Prostate gland (tissue), 2 donors: Measurements from ENCODE around the gene RPS15.

- PRO-cap = no peak
- RAMPAGE, long total RNA, 2 experiments = no peak in any of the 2 experiments
Observed at GRCh38 chr19:1379824-1380372, 3.8 kb upstream of the NDUFS7 start.

- PRO-cap = no peak
- RAMPAGE, long total RNA, 2 experiments = no peak in any of the 2 experiments
Observed at GRCh38 chr19:1427811-1428716, 10.1 kb upstream of the RPS15 start.

- PRO-cap = no peak
- RAMPAGE, long total RNA, 2 experiments = no peak in any of the 2 experiments
Observed at GRCh38 chr19:1433465-1433883, 4.7 kb upstream of the RPS15 start.

- PRO-cap = bidirectional peak, plus-strand start at chr19:1438405, minus-strand start at chr19:1438278
- RAMPAGE, long total RNA, 2 experiments = start-site peak on the plus strand in 2 of 2 experiments, at chr19:1438398-1438412 at its widest, 5,397 to 52,726 reads per replicate
Observed at GRCh38 chr19:1438318-1439351, at the start of gene RPS15. TSS of gene RPS15 (plus strand) at chr19:1438396.

DNA sequence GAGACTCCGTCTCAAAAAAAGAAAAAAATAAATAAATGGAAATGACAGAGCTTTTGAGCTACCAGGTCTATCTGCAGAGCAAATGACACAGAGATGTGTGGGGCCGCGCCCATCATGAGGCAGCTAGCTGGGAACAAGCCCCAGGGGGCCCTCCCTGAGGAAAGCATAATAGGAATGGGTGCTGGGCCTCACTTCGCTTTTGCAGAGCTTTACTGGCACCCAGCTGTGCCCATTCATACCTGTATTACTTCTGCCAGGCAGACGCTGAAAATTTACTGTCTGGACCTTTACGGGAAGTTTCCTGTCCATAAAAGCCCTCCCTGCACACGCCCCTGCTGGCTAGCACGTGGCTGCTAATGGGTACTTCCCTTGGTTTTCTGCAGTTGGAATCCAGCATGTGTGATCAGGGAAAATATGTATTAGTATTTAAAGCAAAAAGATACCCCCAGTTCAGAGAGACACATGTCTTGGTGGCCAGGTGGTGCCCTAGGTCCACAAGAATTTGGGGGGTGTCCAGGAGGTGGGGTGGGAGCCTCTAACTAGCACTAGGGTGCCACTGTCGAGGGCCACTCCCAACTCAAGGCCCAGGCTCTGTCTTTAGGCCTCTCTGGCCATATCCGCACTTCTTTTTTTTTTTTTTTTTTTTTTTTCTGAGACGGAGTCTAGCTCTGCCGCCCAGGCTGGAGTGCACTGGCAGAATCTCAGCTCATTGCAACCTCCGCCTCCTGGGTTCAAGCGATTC is 5.8 kb downstream of the RPS15 start:
- PRO-cap = no peak
- RAMPAGE, long total RNA, 2 experiments = no peak in any of the 2 experiments

DNA sequence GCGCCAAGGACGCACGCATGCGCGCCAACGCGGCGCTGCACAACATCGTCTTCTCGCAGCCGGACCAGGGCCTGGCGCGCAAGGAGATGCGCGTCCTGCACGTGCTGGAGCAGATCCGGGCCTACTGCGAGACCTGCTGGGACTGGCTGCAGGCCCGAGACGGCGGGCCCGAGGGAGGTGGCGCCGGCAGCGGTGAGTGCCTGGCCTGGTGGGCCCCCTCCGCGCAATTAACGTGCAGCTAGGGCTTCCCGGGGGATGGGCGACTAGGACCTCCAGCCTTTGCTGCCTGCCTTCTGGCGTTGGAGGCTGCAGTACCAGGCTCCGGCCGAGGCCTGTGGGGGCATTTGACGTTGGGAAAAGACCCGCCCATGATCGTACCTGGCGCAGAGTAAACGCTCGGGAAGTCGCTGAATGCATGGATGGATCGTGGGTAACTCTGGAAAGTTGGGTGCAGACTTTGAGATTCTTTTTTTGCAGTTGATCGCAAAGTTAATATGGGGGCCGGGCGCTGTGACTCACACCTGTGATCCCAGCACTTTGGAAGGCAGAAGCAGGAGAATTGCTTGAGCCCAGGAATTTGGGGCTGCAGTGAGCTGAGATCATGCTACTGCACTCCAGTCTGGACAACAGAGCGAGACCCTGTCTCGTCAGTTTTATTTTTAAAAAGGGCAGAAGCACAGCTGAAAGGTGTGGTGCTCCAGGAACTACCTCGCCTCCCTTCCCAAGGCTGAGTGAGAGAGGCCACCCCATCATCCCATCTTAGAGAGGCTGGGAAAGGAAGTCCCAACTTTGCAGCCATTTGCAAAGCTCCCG is 7.3 kb downstream of the APC2 start:
- PRO-cap = no peak
- RAMPAGE, long total RNA, 2 experiments = no peak in any of the 2 experiments

DNA sequence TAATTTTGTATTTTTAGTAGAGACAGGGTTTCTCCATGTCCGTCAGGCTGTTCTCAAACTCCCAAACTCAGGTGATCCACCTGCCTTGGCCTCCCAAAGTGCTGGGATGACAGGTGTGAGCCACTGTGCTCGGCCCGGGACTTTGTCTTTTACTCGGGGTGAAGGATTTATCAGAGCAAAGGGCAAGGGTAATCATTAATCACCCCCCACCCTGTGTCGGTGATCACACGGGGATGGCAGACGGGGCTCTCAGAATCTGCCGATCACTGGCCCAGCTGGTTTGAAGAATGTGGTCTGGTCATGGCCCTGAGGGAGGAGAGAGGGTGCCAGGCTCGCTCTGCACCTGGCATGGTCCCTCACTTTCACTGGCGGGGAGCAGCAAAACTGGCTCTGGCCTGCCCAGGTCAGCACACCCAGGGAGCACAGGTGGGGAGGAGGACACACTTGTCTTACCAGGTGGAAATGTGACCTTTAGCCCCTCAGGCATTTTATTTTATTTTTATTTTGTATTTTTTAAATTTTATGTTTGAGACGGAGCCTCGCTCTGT is 10.2 kb downstream of the REEP6 start:
- PRO-cap = no peak
- RAMPAGE, long total RNA, 2 experiments = no peak in any of the 2 experiments

DNA sequence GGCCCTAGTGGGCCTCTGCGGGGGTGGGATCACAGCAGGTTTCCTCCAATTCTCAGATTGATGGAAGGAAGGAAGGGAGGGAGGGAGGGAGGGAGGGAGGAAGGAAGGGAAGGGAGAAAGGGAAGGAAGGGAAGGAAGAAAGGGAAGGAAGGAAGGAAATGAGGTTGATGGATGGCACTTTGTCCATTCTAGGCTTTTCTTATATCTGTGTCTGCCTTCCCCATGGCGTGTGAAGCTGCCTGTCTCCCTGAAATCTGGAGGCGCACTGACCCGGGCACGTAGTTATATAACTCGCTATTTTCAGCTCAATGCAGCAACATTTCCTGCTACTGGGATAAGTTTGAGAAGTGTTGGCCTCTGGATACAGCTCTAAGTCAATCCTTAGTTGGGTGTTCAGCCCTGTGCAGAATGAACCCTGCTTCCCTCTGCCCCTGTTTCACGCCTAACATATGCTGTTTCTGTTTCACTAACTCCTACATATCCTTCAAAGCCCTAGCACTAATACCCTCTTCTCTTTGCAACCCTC is 3.2 kb downstream of the ADAMTSL5 start:
- PRO-cap = no peak
- RAMPAGE, long total RNA, 2 experiments = no peak in any of the 2 experiments

- PRO-cap = bidirectional peak, plus-strand start at chr19:1592467, minus-strand start at chr19:1592331
- RAMPAGE, long total RNA, 2 experiments = no peak in any of the 2 experiments
Observed at GRCh38 chr19:1592092-1592585, 526 bp downstream of the MBD3 start.

- PRO-cap = no peak
- RAMPAGE, long total RNA, 2 experiments = start-site peak on the minus strand in 1 of 2 experiments, at chr19:1610590-1610877 at its widest, 24 to 28 reads per replicate
Observed at GRCh38 chr19:1610271-1610950, 5.1 kb upstream of the UQCR11 start.

DNA sequence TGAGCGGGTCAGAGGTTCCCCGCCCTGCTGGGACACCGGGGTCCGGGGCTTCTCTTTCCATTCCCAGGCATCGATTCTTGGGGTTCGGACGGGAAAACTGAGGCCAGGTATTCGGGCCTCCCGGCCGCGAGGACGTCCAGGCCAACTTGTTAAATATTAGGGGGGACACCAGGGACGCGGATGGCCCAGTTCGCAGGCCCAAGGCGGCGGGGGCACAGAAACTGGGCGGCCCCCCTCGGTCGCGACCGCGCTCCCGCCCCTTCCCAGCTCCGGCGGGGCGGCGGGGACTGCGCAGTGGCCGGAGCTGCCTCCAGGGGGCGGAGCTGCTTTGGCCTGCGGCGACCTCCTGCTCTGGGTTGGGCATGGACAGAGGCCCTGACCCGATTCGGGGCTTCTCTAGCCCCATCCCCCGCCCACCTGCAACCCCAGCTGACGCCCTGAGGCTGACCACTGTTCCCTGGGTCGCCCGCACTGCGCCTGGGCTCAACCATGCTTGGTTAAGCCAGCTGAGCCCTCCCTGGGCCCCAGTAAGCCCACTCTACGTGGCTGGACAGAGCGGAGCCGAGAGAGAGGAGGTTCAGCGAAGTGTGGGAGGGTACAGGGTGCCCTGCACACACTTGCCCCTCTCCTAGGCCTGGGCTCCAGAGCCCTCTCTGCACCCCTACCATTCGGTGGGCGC is 1.4 kb upstream of the KLF16 start:
- PRO-cap = no peak
- RAMPAGE, long total RNA, 2 experiments = no peak in any of the 2 experiments

GRCh38 chr19:1875895-1876502 is 9.3 kb downstream of the ABHD17A start:
- PRO-cap = bidirectional peak, plus-strand start at chr19:1876267, minus-strand start at chr19:1876169
- RAMPAGE, long total RNA, 2 experiments = no peak in any of the 2 experiments

DNA sequence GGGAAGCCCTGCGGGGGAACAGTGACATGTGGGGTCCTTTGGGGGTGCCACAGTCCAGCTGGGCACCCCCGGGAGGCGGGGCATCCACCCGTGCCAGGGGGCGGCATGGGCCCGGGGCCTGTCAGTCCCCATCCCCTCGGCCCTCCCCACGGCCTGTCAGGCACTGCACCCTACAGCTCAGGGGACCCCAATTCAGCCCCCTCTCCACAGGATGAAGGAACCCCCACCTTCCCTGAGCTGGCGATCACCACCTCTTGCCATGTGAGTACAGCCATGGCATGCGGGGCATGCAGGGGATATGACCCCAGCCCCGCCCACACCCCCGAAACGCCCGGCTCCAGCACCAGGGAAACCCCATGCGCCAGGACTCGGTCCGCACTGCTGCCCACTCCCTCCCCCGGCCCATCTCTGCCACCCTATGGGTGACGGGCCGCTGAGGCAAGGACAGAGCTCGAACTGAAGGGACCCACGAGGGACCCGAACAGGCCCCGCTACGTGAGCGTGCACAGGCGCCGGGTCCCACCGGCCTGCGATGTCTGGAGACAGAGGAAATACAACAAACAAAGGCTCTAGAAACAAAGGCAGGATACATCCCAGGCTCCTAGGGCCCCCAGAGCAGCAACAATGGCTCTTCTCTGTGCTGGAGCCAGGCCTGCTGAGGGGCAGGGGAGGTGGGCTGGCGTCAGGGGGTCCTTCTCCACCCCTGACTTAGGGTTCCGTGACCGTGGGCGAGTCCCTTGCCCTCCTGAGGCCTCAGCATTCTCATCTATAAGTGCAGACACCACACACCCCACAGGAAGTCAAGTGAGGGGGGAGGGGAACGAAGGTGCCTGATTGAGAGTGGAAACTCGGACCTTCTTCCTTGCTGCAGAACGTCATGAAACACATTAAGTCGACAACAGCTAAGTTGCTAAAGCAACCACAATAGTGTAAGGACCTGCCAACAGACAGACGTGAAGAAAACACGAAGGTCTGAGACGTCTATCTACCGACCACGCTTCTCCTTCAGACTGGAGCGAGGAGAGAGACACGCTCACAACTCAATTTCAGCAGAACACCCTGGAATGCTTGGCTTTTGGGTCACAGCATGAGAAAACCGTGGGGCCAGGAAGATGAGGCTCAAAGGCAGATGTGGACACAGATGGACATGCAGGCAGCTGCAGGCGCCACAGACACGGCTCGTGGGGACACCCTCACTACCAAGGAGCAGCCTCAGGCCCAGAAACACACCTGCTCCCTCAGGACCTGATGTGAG is 3.1 kb downstream of the ABHD17A start:
- PRO-cap = bidirectional peak, plus-strand start at position 924 of the sequence, minus-strand start at position 750 of the sequence
- RAMPAGE, long total RNA, 2 experiments = no peak in any of the 2 experiments

GRCh38 chr19:1922662-1923386 is 17.6 kb downstream of the ADAT3 start:
- PRO-cap = no peak
- RAMPAGE, long total RNA, 2 experiments = no peak in any of the 2 experiments

GRCh38 chr19:1924203-1925104 is 16.5 kb upstream of the CSNK1G2 start:
- PRO-cap = no peak
- RAMPAGE, long total RNA, 2 experiments = no peak in any of the 2 experiments

GRCh38 chr19:1981383-1981972 is 34.0 kb downstream of the BTBD2 start:
- PRO-cap = no peak
- RAMPAGE, long total RNA, 2 experiments = no peak in any of the 2 experiments

- PRO-cap = unidirectional peak, minus-strand start at chr19:2034878
- RAMPAGE, long total RNA, 2 experiments = no peak in any of the 2 experiments
Observed at GRCh38 chr19:2034663-2035345, 16.2 kb downstream of the MKNK2 start.

- PRO-cap = no peak
- RAMPAGE, long total RNA, 2 experiments = no peak in any of the 2 experiments
Observed at GRCh38 chr19:2043927-2044880, 6.8 kb downstream of the MKNK2 start.

GRCh38 chr19:2060523-2061597 is 9.8 kb upstream of the MKNK2 start:
- PRO-cap = bidirectional peak, plus-strand start at chr19:2061244, minus-strand start at chr19:2061256; bidirectional peak, plus-strand start at chr19:2061708, minus-strand start at chr19:2061475
- RAMPAGE, long total RNA, 2 experiments = no peak in any of the 2 experiments

- PRO-cap = bidirectional peak, plus-strand start at chr19:2165384, minus-strand start at chr19:2165291
- RAMPAGE, long total RNA, 2 experiments = no peak in any of the 2 experiments
Observed at GRCh38 chr19:2164962-2165479, 1.3 kb downstream of the DOT1L start.